Hair follicle dermal papilla cell (primary cell): ENCODE data around the genes RPS23 and RASA1.

DNA sequence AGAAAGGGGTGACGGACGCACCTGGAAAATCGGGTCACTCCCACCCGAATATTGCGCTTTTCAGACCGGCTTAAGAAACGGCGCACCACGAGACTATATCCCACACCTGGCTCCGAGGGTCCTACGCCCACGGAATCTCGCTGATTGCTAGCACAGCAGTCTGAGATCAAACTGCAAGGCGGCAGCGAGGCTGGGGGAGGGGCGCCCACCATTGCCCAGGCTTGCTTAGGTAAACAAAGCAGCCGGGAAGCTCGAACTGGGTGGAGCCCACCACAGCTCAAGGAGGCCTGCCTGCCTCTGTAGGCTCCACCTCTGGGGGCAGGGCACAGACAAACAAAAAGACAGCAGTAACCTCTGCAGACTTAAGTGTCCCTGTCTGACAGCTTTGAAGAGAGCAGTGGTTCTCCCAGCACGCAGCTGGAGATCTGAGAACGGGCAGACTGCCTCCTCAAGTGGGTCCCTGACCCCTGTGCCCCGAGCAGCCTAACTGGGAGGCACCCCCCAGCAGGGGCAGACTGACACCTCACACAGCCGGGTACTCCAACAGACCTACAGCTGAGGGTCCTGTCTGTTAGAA, 134.5 kb downstream of the SSBP2 start:
- CAGE, long polyA plus RNA: no peak

- CAGE, long polyA plus RNA: no peak
Observed at GRCh38 chr5:82277852-82278862, at the start of gene RPS23. TSS of gene RPS23 (minus strand) at chr5:82278354.

DNA sequence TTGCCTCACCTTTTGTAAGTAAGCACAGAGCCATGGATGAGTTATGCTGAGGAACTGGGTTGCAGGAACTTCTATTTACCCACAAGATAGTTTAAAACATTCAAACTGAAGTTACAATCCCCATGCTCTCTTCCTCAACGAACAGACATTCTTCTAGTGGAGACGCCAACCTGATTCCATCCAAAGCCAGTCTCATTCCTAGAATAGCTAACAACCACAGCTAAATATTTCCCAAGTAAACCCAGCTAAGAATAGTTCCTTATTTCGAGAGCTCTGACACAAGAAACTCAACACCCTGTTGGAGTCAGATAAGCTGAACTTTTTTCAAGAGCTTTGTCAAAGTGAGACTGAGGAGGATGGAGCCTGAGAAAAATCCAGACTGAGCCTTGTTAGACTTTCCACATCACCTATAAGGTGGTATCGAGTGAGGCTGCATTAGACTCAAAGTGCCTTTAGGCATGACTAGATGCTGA, 56.7 kb upstream of the RPS23 start:
- CAGE, long polyA plus RNA: no peak

GRCh38 chr5:82356728-82357822, 78.9 kb upstream of the RPS23 start:
- CAGE, long polyA plus RNA: no peak

DNA sequence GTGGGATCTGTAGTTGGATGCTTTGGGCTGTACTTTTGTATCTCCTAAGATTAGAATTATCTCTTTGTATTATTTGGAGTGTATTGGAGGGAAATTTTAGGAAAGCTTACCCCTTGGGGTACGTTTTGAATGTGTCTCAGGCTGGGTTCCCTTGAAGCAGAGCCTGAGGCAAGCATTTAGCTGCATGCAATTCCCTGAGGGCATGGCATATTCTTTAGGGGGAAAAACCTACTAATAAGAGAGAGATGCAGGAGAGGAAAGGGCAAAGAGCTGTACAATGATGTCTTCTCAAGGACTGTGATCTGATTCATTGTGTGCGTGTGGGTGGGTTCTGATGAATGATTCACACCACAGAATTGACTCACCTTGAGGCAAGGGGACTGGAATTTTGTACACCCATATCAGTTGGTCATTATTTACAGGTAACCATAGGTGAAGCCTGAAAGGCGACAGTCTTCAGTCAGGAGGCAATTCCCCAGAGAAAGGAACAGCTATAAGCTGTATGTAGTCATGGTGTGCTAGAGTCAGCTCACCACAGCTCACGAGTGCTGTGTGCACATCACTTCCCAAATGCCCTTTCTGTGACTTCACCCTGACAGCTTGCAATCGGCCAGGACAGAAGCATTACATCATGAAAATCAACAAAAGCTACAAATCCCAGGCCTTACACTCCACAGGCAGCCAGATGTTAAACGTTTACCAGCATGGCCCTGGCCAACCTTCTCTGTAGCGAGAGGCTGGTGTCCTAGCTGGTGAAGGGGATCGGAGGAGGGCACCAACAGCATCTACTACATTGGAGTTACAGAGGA, 87.6 kb upstream of the RPS23 start:
- CAGE, long polyA plus RNA: no peak

- CAGE, long polyA plus RNA: no peak
Observed at GRCh38 chr5:83134364-83134836, 57.1 kb downstream of the XRCC4 start.

DNA sequence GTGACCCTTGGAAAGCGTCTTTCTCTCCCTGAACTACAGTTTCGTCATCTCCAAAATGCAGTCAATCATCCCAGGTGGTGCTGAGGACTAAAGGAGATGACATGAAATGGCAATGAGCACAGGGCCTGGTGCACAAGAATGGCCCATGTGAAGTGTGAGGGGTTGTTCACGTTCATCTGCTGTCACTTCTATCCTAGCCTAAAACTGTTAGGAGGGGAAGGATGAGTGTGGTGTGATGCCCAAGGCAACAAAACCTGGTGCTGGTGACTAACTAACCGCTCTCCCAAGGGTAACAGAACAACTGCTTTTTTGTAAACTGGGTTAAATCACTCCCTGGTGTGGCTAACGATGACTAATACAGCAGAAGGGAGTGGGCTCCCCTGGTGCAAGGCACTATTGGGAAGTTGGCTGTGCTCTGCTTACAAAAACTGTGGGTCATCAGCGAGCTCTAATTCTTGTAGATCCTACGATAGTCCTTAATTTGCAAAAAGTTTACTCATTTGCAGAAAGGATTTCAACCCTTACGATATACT, 103.3 kb upstream of the VCAN start:
- CAGE, long polyA plus RNA: no peak

DNA sequence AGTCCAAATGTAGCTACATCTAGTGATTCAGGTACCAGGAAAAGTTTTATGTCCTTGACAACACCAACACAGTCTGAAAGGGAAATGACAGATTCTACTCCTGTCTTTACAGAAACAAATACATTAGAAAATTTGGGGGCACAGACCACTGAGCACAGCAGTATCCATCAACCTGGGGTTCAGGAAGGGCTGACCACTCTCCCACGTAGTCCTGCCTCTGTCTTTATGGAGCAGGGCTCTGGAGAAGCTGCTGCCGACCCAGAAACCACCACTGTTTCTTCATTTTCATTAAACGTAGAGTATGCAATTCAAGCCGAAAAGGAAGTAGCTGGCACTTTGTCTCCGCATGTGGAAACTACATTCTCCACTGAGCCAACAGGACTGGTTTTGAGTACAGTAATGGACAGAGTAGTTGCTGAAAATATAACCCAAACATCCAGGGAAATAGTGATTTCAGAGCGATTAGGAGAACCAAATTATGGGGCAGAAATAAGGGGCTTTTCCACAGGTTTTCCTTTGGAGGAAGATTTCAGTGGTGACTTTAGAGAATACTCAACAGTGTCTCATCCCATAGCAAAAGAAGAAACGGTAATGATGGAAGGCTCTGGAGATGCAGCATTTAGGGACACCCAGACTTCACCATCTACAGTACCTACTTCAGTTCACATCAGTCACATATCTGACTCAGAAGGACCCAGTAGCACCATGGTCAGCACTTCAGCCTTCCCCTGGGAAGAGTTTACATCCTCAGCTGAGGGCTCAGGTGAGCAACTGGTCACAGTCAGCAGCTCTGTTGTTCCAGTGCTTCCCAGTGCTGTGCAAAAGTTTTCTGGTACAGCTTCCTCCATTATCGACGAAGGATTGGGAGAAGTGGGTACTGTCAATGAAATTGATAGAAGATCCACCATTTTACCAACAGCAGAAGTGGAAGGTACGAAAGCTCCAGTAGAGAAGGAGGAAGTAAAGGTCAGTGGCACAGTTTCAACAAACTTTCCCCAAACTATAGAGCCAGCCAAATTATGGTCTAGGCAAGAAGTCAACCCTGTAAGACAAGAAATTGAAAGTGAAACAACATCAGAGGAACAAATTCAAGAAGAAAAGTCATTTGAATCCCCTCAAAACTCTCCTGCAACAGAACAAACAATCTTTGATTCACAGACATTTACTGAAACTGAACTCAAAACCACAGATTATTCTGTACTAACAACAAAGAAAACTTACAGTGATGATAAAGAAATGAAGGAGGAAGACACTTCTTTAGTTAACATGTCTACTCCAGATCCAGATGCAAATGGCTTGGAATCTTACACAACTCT, 67.2 kb downstream of the VCAN start:
- CAGE, long polyA plus RNA: no peak

GRCh38 chr5:84381793-84382998, 2.5 kb downstream of the EDIL3 start:
- CAGE, long polyA plus RNA: no peak

DNA sequence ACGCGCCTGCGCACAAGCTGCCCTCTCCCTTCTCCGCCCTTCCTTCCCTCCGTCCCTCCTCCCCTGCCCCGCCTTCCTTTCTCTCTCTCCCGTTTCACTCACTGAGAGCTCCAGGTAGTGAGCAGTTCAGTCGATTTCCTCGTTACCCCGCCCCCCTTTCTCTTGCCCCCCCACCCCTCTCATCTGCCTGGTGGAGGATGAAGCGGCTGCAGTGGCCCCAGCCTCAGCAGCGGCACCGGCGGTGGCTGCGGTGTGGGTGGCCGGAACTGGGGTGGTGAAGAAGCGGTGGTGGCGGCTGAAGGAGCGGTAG, at the start of gene RASA1:
TSS of gene RASA1 (plus strand) at position 97 of the 310 bp plus-strand sequence.
- CAGE, long polyA plus RNA: no peak

GRCh38 chr5:87404571-87405013, 8.1 kb downstream of the CCNH start:
- CAGE, long polyA plus RNA: no peak

- CAGE, long polyA plus RNA: no peak
Observed at GRCh38 chr5:87674748-87675074, 262.0 kb upstream of the CCNH start.

GRCh38 chr5:88052227-88053116, 216.2 kb downstream of the TMEM161B start:
- CAGE, long polyA plus RNA: no peak

- CAGE, long polyA plus RNA: no peak
Observed at GRCh38 chr5:88172722-88173305, 95.8 kb downstream of the TMEM161B start.

GRCh38 chr5:88229419-88230184, 39.0 kb downstream of the TMEM161B start:
- CAGE, long polyA plus RNA: no peak

GRCh38 chr5:88659512-88660162, 223.3 kb downstream of the MEF2C start:
- CAGE, long polyA plus RNA: no peak

DNA sequence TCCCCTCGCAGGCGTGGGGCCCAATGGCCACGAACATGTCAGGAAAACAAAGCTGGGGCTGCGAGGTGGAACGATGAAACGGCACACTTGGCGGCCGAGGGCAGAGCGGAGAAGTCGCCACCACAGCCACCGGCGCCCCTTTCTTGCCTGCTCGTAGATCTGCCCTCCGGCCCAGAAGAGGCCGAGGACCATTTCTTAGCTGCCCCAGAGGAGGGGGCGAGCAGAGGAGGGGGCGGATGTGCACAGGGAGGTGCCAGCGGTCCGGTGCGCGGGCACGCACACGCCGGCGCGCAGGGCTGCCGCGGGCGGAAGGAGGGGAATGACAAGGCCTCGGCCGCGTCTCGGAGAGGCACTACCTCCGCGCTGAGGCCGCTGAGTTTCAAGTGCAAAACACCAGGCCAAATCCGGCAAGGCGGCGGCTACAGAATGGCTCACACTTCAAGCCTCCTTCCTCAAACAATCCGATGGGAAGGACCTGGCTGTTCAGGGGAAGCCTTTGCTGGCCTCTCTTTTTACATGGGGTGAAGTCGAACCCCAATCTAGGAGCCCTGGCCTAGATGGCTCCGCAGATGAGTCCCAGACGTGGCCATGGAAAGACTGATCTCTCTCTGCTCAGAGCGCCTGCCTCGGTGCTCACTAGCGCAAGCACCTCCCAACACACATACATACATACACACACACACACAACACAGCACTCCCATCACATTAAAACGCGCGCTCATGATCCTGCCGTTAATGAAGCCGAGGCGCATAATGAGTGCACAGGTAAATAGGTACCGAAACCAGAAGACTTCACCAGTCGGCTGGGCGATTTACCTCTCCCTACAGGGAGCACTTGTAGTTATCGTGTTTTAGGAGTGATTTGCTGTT, 208.1 kb downstream of the MEF2C start:
- CAGE, long polyA plus RNA: no peak

DNA sequence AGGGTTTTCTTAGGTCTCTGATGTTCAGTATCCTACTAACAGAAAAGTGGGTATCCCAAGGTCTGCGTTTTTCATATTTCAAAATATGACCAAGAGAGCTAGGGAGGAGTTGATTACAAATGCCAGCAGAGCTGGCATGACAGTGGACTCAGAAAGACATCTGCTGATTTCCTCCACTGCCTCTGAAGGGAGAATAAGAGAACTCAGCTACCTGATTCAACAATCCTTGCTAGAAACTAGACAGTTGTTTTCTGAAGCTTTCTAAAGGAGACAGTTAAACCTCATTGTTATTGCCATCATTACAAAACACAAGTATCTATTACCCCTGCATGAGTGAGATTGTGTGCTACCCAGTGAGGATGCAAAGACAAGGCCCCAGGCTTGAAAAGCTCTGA, 150.4 kb downstream of the MEF2C start:
- CAGE, long polyA plus RNA: no peak

DNA sequence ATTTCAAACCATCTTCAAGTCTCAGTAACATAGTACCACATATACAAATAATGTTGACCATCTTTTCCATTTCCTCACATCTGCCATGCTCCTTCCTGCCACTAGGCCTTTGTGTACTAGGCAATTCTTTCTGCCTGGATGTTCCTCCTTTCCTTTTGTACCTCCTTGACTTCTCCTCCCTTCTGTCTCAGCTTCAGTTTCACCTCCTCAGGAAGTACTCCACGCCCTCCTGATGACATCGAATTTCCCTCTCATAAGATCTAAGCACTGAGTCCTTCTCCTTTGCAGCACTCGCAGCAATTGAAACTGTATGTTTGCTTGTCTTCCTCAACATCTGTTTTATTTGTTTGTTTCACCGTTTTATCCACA, 53.9 kb downstream of the MEF2C start:
- CAGE, long polyA plus RNA: no peak

DNA sequence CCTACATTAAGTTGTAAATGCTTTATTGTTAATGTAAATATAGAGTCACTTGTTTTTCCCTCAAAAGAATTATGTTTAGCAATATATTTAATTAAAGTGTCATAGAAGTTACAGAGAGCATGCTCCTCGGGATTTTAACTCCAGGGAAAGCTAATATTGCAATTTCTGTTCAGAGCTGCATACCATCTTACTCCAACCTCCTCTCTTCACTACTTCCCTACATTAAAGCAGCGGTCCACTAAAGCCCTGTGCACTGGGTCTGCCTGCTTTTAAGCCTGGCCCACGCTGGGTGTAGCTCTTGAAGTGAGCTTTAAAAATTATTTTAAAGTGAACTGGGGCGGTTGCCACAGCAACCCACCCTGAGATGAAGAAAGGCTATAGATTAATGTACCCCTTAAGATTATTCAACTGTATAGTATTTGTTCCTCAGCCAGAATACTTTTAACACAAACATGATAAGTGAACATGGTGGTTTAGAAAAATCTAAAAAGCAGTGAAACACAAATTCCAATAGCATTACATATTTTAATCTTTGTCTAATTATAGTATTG, 3.8 kb upstream of the MEF2C start:
- CAGE, long polyA plus RNA: no peak